Suprapubic skin (tissue), 4 donors: Measurements from ENCODE around the genes EIF4E3, SHQ1 and CNTN3.

DNA sequence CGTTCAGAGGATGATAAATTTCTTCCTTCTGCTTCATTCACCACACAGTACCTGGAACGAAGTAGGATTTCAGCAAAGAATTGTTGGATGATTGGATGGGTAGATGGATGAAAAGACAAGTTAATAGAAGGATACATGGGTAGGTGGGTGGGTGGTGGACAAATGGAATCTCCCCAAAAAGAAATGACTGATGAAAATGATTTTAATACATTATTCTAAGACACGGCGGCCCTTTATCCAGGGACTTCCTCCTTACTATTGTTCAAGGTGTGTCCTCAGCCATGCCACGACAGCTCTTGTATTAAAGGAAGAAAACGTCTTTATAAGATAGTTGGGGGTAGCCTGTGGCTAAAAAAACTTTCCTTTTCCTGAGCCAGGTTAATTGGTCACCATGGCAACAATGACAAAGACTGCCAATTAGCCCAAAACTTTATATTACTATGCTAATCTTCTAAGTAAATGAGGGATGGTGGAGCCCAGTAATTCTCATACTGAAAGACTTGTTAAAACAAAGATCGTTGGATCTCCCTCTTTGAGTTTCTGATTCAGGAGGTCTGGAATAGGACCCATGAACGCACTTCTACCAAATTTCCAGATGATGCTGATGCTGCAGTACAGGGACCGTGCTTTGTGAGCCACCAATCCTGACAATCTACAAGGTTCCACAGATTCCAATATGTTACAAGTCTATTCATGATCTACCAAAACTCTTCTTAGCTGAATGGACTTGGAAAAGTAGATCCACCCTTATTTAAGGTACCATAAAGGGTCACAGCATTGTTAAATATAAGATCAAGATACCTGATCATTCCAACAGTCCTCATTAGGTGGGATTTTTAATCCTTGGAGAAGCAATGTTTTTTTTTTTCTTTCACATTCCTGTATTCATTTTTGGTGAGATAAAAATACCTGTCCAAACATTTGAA lies 116.0 kb downstream of the FOXP1 start:
- PRO-cap: no peak
- RAMPAGE, long total RNA, 4 experiments: no peak in any of the 4 experiments

- PRO-cap: no peak
- RAMPAGE, long total RNA, 4 experiments: no peak in any of the 4 experiments
These were observed 68.0 kb downstream of the FOXP1 start for GRCh38 chr3:71515455-71516094.

- PRO-cap: no peak
- RAMPAGE, long total RNA, 4 experiments: no peak in any of the 4 experiments
These were observed 50.9 kb downstream of the FOXP1 start for GRCh38 chr3:71532527-71533075.

GRCh38 chr3:71577799-71579039 lies 5.3 kb downstream of the FOXP1 start:
- PRO-cap: no peak
- RAMPAGE, long total RNA, 4 experiments: no peak in any of the 4 experiments

DNA sequence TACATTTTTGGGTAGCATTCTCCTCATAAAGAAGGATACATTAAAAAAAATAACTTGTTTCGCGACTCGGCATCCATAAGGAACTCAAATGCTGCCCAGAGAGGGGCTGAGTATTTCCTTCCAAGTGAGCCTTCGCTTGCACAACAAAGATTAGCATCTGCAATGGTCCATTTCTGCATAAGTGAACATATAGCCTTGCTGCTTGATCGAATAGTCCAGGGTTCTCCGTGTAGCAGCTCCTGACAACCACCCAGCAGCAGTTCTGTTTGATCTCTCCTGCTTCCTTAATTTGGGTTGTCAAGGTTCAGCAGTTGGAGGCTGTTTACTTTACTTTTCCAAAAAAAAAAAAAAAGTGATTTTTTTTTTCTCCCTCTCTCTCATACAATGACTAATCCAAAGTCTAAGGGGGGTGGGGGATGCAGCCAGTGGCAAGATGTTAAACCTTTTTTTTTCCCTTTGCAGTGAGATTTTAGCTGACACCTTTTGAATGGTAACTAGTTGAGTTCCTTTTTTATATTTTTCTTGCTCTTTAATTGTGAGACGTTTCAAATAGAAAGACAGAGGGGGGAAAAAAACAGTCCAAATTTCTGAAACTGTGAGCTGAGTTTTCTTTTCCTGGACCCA lies 3.6 kb downstream of the FOXP1 start:
- PRO-cap: unidirectional peak, minus-strand start at position 278 of the sequence
- RAMPAGE, long total RNA, 4 experiments: no peak in any of the 4 experiments

- PRO-cap: no peak
- RAMPAGE, long total RNA, 4 experiments: no peak in any of the 4 experiments
These were observed 2.9 kb downstream of the FOXP1 start for GRCh38 chr3:71580460-71581257.

GRCh38 chr3:71724522-71724852 lies 715 bp downstream of the EIF4E3 start:
- PRO-cap: no peak
- RAMPAGE, long total RNA, 4 experiments: no peak in any of the 4 experiments

DNA sequence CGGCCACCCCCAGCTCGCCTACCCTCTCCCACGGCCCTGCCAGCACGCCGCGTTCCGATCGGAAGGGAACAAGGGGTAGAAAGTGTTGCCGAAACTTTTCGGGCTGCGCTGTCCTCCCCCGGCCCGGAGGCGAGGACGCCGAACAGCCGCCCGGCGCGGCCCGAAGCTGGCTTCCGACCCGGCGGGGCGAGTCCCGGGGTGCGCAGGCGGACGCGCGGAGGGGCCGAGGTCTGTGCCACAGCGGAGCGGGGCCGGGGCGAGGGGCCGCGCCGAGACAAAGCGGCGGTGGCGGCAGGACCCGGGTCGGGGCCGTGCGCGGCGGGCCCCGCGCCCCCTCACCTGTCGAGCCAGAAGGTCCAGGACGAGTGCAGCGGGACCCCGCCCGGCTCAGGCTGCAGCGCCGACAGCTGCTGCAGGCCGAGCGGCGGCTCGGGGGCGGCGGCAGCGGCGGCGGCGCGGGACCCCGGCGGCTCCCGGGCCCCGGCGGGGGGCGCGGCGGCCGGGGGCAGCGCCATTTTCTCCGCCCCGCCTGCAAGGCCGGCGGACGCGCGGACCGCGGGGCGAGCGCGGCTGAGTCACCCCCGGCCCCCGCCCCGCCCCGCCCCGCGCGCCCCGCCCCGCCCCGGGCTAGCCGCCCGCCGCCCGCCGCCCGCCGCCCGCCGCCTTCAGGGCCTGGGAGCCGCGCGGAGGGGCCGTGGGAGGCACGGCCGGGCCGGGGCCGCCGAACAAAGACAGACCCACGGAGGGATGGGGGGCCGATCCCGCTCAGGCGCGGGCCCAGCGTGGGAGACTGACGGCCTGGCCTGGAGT lies at the start of gene EIF4E3:
EIF4E3 (minus strand) TSS at position 550 of the 810 bp plus-strand sequence.
- PRO-cap: bidirectional peak, plus-strand start at position 668 of the sequence, minus-strand start at position 667 of the sequence
- RAMPAGE, long total RNA, 4 experiments: no peak in any of the 4 experiments

- PRO-cap: no peak
- RAMPAGE, long total RNA, 4 experiments: no peak in any of the 4 experiments
These were observed 3.7 kb upstream of the EIF4E3 start for GRCh38 chr3:71728872-71729337.

GRCh38 chr3:71755224-71755557 lies 1.5 kb downstream of the GPR27 start:
- PRO-cap: no peak
- RAMPAGE, long total RNA, 4 experiments: no peak in any of the 4 experiments

- PRO-cap: no peak
- RAMPAGE, long total RNA, 4 experiments: no peak in any of the 4 experiments
These were observed 200.2 kb upstream of the PROK2 start for GRCh38 chr3:71984963-71985788.

GRCh38 chr3:72097017-72097728 lies 312.2 kb upstream of the PROK2 start:
- PRO-cap: no peak
- RAMPAGE, long total RNA, 4 experiments: no peak in any of the 4 experiments

GRCh38 chr3:72138996-72139238 lies 354.0 kb upstream of the PROK2 start:
- PRO-cap: no peak
- RAMPAGE, long total RNA, 4 experiments: no peak in any of the 4 experiments

DNA sequence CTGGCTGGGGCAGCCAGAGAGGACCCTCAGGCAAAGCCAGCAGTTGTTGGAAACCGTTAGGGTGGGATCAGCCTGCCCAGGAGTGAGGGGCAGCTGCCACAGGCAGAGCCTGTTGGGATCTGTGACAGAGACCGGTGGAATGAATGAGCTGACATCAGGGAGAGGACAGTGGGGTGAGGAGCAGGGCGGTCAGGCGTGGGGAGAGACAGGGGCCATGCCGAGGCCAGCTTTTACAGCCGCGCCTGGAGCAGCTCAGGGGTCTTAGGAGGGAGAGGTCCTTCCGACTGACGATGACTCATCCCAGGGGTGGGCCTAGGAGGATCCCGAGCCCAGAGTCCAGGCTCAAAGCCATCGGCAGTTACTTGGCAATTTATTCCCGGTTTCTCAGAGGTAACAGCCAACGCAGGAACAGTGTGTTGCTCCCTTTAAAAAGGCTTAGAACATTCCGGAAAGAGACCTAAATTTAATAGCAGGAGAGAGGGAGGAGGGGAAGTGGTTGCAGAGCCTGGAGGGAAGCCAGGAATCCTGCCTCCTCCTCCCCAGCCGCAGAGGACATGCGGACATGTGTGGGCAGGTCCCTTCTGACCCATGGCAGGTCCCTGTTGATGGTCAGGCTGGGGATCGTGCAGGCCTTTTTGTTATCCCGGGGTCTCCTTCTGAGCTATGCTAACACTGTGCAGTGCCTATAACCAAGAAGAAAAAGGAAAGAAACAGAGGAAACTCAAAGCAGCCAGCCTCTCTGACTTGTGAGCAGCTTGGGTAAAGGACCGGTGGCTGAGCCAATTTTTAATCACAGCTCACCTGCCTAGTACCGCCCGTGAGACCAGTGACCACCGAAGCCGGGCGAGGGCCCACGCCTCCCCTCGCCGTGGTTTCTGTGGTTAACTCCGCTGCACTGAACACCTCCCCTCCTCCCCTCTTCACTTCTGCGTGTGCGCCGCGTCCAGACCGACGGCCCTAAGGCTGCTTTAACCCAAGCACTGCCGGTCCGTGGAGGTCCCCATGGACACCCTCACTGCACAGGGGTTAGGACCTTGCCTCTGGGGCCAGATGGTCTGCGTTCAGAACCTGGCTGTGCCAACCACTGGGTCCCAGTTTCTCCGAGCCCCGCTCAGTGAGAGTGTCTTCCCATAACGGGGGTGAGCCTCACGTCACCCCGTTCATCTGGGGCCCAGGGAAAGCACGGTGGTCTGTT lies 392.4 kb upstream of the PROK2 start:
- PRO-cap: no peak
- RAMPAGE, long total RNA, 4 experiments: no peak in any of the 4 experiments

GRCh38 chr3:72386229-72386720 lies 462.0 kb downstream of the SHQ1 start:
- PRO-cap: no peak
- RAMPAGE, long total RNA, 4 experiments: start-site peak on the minus strand in 1 of 4 experiments, at chr3:72386276-72386429 at its widest, 9 reads per replicate

- PRO-cap: unidirectional peak, minus-strand start at chr3:72848411
- RAMPAGE, long total RNA, 4 experiments: start-site peak on the minus strand in 4 of 4 experiments, at chr3:72848400-72848425 at its widest, 25 to 108 reads per replicate
These were observed at the start of gene SHQ1 for GRCh38 chr3:72847979-72848869. Gene SHQ1 (minus strand): TSS chr3:72848445.

DNA sequence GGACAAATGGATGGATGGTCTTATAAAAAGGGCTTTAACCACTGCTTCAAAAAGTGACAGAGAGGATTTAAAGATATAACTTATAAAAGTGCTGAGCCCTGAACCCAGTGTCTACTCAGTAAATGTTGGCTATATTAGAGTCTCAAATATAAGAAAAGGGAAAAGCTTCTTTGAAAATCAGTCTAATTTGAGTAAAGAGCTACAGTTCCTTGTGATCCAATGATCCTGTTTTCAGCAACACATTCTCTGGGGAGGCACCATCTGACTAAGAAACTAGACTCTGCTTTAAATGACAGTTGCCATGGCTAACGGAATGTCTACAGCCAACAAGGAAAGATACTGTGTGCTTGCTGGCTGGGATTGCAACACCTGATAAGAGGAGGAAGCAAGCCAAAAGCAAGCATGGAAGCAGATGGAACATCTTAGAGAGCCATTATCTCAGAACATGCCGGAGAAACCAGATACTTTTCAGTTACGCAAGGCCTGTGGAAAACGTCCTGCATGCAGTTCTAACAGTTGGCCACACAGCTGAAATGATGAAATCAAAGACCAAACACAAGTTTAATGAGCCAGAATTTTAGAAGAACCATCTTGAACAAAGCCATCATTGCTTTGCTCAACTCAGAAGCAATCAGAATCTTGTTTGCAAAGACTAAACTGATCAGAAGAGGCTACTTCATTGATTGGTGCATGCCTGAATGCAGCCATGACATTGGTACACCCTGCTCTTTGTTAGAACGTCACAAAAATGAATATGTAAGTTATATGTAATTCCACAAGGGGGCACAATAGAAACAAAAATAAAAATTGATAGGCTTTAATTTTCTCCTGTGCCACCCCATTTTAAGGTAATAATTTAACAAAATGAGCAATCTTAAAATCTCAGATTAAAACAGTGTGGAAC lies 50.7 kb downstream of the GXYLT2 start:
- PRO-cap: no peak
- RAMPAGE, long total RNA, 4 experiments: no peak in any of the 4 experiments

GRCh38 chr3:73569385-73570017 lies 55.2 kb downstream of the PDZRN3 start:
- PRO-cap: no peak
- RAMPAGE, long total RNA, 4 experiments: no peak in any of the 4 experiments

DNA sequence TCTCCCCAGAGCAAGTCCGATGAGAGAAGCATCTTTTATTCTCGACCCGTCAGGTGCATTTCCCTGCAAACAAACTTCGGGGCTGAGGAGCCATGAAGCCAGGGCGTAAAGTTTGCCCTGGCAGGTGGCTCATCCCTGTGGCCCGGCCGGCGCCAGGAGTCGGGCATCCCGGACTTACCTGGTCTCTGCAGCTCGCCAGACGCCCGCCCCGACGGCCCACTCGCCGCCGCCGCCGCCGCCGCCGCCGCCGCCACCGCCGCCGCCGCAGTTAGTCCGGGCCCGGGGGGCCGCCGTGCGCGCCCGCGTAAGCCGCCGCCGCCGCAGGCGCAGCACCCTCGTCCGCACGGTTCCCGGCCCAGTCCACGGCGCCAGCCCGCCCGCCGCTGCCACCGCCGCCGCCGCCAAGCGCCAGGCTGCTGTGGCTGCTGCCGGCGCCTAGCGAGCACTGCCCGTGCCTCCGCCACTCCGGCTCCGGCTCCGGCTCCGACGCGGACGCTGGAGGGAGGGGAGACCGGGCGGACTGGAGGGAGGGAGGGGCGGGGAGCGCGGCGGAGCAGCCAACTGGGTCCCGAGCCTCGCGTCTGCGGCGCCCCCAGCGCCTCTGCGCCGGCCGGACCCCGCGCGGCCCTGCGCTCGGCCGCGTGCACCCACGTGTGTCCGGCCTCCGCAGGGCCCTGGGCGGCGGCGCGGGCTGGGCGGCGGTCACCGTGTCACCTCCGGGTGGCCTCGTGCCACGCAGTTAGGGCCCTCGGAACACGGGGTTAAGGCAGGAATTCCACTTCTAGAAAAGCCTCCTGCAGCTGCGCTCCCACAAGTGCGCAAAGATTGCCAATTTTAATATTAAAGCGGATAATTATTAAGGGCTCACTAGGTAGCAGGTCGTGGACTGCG lies at the start of gene CNTN3:
CNTN3 (minus strand) TSS at position 447 of the 891 bp plus-strand sequence.
- PRO-cap: no peak
- RAMPAGE, long total RNA, 4 experiments: no peak in any of the 4 experiments

DNA sequence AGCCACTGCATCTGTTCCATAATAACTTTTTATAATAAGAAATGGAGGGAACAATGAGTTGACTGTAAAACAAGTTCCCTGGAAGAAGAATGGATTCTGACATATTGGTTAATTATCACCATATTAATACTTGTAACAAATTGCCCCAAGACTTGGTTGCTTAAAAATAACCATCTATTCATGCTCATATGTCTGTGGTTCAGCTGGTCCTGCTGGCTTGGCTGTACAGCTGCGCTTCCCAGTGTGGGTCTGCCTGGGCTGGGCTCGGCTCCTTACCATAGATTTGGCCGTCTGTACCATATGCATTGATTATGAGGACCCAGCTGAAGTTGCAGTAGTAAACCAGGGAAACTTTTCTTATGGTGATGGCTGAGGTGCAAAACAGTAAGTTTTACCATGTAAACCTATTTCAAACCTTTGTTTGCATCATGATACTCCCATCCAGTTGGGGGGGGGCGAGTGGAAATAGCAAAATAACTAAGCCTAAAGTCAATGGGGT lies 15.3 kb upstream of the CNTN3 start:
- PRO-cap: no peak
- RAMPAGE, long total RNA, 4 experiments: no peak in any of the 4 experiments